ENCODE results near the gene JAM2.

- PRO-cap, 2 experiments = no peak in any of the 2 experiments
Observed at GRCh38 chr21:17454285-17455330, 58.2 kb upstream of the CXADR start.

- PRO-cap, 2 experiments = no peak in any of the 2 experiments
Observed at GRCh38 chr21:17522781-17523102, 9.9 kb downstream of the CXADR start.

DNA sequence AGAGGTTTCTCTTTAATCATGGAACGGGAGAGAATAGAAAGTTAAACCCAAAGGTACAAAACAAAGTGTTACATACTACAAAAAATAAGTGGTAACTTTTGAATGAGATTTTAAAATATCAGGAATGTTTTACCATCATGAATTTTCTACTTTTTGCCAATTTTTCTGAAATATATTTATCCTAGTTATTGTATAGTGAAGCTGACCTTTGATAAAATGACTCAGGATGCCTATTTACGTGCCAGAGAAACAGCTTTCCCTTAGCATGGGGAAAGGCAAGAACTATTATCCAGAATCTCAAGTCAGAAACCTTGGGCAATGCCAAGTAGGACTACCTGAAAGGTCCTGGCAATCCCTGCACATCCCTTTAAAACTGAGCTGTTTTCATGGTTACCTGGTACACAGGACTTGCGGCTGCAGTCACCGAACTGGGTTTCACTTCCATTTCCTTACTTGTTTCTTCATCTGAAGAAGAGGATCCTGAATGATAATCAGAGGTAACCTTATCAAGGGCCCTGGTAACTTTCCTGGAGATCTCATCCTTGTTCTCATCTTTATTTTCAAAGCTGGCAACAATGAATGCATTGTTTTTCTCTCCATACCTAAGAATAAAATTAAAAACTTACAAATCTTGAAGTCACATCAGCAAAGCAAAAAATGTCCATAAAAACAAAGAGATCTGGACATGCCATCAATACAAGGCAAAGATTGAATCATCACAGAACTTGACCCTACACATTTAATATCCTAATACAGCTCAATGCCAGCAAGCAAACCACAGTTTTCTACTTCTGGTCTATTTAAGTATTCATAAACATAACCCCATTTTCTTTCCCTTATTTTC, 14.3 kb downstream of the BTG3 start:
- PRO-cap, 2 experiments = no peak in any of the 2 experiments

DNA sequence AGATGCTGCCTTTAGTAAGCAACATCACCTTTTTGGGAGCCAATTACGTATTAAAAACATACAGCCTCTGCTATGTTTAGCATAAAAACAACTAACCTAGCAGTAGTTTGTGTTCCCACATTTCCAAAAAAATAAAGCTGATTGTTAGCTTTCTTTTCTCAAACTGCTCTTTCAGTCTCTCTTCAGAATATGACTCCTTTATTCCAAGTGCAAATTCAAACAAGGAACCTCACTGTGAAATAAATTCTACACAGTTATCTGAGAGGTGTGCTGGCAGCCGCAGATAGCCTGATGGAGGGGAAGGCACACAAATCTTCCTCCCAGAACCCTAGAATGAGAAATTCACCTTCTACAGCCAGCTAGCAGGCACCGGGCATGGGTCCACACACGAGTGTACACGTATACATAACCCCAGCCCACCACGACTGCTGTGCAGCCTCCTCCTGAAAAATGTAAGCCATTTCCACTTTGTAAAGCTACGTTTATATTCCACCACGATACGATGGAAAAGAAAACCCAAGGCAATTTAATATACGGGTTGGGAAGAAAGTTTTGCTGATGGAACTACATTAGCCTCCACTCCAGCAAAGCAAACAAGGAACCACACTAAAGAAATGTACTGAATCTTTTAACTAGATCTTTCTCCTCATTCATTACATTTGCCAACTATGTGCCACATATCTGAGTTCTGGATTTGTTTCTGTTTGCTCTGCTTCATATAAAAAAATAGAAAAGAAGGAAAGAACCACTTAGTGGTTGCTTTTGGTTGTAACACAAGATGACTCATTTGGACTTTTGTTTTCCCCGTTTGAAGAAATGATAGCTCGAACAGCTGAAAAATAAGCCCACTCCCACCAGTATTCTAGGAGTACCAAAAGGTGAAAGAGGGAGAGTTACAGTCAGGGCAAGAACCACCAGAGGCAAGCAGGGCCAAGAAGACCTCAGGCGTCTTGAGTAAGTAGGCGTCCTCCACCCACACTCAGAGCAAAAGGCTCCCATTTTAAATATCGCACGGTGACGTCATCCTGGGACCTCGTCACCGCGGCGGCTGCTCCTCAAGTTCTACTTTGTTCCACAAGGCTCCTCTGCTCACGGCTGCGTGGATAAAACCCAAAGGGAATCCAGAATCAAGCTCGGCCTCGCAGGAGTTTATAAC, 1.6 kb downstream of the BTG3 start:
- PRO-cap, 2 experiments = peak in 1 of 2 experiments; most common plus-strand start position 896 of the sequence (in 1); most common minus-strand start position 1,009 of the sequence (in 1)

DNA sequence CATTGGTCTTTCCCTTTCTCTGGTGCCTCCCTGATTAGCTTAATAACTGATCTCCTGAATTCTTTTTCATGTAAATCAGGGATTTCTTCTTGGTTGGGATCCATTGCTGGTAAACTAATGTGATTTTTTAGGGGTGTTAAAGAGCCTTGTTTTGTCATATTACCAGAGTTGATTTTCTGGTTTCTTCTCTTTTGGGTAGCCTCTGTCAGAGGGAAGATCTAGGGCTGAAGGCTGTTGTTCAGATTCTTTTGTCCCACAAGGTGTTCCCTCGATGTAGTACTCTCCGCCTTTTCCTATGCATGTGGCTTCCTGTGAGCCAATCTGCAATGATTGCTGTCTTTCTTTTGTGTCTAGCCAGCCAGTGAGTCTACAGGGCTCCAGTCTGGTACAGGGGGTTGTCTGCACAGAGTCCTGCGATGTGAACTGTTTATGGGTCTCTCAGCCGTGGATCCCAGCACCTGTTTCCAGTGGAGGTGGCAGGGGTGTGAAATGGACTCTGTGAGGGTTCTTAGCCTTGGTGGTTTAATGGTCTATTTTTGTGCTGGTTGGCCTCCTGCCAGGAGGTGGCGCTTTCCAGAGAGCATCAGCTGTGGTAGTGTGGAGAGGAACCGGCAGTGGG, 81.1 kb upstream of the C21orf91 start:
- PRO-cap, 2 experiments = no peak in any of the 2 experiments

DNA sequence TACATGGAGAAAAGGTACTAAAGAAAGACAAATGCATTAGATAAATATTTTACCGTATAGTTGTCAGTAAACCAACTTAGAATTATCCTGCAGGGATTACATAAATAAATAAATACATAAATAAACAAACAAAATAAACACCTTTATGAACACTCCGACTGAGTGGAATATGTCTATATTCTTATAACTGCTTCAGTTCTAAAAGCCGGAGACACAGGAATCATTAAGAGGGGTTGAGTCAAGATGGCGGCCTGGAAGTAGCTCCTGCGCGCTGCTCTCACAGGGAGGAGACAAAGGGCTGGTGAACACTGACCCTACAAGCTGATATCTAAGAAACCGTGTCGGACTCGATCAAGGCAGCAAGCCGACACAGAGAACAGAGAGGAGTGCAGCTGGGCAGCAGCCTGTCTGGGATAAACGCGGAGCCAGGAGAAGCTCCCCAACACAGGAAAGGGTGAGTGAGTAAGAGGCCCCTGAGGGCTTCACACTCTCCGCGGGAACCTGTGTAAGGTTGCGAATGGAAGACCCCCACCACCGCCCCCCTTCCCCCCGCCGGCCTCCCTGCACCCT, 1098.6 kb upstream of the NCAM2 start:
- PRO-cap, 2 experiments = no peak in any of the 2 experiments

DNA sequence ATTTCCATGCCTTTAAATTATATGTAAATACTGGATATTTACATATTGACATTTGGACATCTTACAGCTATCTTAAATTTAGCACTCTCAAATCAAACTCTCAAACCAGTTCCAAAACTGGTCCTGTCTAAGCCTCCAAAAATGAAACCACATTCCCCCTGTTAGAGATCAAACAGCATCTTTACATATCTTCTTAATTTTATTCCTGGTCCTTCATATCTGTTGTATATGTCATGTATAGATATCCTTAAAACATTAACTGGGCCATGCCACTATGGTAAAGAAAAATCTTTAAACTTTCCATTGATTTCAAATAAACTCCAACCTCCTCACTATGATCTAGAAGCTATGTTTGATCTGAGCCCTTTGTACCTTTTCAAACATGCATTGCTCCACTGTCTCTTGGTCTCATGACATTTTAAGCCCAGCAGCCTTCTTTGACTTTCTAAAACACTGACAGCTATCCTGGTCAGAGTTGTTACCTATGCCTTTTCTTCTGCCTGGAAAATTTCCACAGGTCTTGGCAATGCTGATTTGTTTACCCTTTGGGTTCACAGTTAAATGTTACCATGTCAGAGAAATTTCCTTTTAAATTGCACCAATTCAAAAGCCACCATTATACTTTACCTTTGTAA, 1064.1 kb downstream of the NCAM2 start:
- PRO-cap, 2 experiments = no peak in any of the 2 experiments

DNA sequence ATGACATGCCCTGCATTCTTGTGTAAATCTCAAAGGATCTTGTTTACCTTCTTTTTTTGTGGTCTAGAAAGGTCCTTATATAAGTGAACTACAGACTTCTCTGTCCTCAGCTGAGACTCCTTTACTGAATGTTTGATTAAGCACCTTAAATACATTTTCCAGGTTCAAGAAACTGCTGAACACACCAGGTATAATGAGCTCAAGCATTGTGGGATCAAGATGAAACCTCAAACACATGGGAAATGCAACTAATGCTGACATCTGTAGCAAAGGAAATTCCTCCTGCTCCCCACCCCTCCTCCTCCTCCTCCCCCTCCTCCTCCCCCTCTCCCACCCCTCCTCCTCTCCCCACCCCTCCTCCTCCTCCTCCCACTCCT, 234.0 kb downstream of the MRPL39 start:
- PRO-cap, 2 experiments = no peak in any of the 2 experiments

DNA sequence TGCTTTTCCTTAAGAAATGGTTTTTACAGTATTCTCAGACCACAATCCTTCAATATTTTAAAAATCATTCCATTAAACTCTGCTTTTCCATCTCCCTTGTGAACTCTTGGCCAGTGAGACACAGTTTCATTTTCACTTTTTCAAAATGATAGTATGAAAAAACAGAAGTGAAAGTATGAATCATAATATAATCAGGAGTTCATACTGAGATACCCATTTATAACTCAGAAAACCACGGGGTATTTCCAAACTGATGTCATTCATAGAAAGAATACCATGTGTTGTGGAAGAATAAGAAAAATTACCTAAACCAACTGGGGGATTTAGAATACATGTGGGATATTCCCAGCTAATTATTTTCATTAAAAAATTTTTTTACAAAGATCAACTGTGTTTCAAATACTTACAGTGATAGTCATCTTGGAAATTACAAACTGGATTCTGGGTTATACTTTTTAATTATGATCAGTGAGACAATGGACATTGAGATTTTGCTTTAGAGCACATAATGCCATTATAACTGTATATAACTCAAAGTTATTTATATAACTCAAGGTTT, 149.8 kb downstream of the MRPL39 start:
- PRO-cap, 2 experiments = no peak in any of the 2 experiments

GRCh38 chr21:25639206-25640186, at the start of gene JAM2:
Gene JAM2, plus strand, starts transcription at chr21:25639258.
- PRO-cap, 2 experiments = no peak in any of the 2 experiments

DNA sequence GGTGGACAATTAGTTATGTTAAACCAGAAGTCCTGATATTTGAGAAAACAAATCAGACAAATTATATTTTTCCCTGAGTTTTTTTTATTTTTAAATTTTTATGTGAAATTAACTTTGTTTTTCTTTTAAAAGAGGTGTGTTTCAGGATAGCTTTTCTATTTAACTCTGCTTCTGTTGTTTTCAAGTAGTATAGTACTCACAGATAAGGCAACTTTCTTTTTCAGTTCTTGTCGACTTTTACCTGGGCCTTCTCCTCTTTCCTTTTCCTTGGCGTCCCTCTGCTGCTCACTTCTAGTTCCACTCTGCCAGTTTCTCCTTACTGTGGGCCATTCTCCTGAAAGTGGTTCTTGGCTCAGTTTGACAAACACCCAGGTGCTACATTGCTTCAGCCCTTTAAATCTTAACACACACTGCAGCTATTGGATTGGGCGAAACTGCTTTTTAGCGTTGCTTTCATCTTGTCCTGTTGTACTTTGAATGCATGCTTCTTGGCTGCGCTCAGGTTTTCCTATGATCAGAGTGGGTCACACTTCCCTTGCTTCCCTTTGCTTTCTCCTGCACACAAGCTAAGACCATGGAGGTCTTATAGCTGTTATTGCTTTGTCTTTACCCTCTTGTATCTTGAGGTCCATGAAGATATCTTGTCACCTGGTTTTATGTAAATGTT, 21.5 kb downstream of the GABPA start:
- PRO-cap, 2 experiments = no peak in any of the 2 experiments

GRCh38 chr21:25983617-25984357, 186.8 kb downstream of the APP start:
- PRO-cap, 2 experiments = no peak in any of the 2 experiments

DNA sequence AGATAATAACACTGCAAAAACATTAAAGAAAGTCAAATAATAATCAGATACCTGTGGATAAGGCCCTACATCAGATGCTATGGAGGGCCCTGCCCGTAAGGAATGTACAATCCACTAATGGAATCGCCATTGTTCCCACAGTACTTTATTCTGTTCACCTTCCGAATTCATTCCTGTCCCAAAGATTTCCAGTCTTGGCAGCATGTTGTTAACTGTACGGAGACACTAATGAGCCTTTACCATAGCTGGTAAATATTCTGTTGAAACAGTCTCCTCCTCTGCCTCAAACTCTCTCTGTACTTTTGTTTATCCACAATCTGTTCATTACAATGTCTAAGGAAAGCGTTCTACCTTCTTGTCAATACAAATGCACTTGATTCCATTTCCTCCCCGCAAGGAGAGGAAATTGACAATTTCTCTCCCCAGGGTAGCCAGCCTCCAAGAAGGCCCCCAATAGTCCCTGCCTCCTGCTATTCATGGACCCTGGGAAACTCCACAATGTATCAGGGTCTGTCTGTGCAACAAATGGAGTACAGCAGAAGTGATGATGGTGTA, 56.6 kb downstream of the APP start:
- PRO-cap, 2 experiments = no peak in any of the 2 experiments

- PRO-cap, 2 experiments = no peak in any of the 2 experiments
Observed at GRCh38 chr21:26583650-26584084, 10.6 kb upstream of the CYYR1 start.

DNA sequence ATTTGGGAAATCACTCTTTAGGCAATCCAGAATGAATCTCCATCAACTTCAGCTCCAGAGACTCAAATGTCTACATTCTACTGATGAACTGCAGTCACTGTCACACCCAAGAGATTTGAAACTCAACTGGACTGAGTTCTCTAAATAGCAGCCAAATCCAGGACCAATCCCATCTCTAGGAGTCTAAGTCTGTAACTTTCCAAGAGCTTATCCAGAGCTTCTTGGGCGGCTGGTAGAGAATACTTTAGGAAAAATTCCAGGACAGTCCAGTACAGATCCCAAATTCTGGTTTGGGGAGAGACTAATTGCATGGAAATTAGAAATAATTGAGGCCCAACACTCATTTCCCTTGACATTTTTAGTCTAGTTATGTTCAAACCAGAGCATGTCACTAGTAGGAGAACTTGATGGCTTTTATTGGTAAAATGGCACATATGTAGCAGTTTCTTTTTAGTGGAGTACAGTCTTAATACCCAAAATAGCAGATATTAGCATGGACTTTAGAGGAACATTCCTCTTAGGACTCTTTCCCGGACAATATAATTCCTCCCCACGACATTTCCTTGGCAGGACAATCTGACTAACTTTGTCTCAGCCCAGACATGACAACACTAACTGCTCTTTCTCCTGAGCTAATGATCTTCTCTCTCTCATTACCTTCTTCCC, 62.7 kb downstream of the ADAMTS1 start:
- PRO-cap, 2 experiments = no peak in any of the 2 experiments

DNA sequence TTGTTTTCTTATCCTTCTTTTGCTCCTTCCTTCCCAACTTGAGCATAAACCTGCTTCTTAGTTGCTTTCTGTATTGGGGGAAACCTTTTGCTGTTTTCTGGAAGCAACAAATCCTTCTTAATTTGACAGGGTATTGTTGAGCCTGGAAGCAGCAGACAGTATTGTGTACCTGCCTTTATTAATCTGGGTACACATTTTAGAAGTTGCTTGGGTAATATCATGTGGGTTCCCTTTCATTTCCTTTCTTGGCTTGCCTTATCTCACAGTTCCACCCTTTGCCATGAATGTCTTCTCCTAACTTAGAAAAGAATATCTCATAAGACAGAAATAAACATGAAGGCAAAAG, 42.0 kb downstream of the ADAMTS1 start:
- PRO-cap, 2 experiments = no peak in any of the 2 experiments

GRCh38 chr21:26840194-26840706, 5.0 kb downstream of the ADAMTS1 start:
- PRO-cap, 2 experiments = no peak in any of the 2 experiments

- PRO-cap, 2 experiments = no peak in any of the 2 experiments
Observed at GRCh38 chr21:26844019-26844647, 1.1 kb downstream of the ADAMTS1 start.

DNA sequence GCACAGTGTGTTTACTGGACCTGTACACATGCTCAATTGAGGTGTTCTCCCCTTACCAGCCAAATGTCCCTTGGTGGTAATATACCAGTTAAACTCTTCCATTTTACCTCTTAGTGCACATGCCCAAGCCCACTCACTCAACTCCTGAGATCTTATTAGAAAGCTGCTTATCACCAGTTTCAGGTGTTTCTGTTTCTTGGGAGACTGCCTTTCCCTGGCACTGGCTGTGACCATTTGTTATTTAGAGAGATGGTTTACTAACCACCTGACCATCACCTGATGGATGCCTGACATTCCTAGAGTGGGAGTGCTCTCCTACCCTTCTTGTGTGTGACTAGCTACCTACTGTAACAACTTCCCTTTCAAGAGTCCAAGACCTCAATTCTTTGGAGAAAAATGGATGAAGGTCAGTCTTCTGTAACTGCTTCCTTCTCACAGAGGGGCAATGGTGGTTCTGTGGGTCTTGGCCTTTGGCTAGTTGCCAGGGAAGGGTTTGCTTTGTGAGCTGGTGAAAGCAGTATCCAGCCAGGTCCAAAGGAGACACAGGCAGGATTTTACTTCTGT, 755.2 kb upstream of the ADAMTS5 start:
- PRO-cap, 2 experiments = no peak in any of the 2 experiments

DNA sequence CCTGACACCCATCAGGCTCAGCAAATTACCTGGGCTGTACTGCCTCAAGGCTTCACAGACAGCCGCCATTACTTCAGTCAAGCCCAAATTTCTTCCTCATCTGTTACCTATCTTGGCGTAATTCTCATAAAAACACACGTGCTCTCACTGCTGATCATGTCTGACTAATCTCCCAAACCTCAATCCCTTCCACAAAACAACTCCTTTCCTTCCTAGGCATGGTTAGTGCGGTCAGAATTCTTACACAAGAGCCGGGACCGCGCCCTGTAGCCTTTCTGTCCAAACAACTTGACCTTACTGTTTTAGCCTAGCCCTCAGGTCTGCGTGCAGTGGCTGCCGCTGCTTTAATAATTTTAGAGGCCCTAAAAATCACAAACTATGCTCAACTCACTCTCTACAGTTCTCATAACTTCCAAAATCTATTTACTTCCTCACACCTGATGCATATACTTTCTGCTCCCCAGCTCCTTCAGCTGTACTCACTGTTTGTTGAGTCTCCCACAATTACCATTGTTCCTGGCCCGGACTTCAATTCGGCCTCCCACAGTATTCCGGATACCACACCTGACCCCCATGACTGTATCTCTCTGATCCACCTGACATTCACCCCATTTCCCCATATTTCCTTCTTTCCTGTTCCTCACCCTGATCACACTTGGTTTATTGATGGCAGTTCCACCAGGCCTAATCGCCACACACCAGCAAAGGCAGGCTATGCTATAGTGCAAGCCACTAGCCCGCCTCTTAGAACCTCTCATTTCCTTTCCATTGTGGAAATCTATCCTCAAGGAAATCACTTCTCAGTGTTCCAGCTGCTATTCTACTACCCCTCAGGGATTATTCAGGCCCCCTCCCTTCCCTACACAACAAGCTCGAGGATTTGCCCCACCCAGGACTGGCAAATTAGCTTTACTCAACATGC, 720.4 kb downstream of the N6AMT1 start:
- PRO-cap, 2 experiments = no peak in any of the 2 experiments

Measured in Colon Carcinoma Metastatic in the Brain (tissue), 2 donors.